Psoas muscle (tissue), 2 donors: ENCODE data around the gene EFHB.

DNA sequence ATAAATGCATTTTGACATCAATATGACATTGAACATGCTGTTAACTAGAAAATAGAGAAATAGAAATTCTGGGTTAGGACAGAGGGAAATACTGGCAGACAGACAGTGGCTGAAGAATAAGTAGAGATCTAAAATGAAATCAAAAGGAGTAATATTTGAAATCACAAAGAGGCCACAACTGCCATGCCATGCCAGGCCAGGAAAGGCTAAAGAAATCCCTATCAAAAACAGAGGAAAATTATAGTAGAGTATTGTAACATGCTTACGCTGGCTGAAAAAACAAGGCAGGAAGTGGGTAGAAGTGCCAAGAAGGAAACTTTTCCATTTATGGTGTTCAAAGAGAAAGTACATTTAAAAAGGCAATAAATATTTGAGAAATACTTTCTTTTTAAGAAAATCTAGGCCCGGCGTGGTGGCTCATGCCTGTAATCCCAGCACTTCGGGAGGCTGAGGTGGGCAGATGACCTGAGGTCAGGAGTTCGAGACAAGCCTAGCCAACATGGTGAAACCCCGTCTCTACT, 415.7 kb downstream of the PLCL2 start:
- PRO-cap, 2 experiments, result no peak in any of the 2 experiments

DNA sequence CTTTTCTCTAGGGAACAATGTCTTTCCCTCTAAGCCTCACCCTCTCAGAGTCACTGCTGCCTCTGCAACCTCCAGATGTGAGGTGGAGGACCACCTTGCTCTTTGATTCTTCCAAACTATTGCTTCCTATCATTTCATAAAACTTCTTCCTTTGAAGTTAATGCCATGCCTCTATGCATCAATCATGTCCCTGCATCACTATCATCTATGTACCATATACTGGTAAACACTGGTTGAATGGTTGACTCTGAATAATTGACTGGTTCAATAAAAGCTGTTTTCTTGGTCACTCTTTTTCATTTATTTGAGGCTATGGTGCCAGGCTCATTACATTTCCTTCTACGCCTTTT, 418.4 kb downstream of the PLCL2 start:
- PRO-cap, 2 experiments, result no peak in any of the 2 experiments

DNA sequence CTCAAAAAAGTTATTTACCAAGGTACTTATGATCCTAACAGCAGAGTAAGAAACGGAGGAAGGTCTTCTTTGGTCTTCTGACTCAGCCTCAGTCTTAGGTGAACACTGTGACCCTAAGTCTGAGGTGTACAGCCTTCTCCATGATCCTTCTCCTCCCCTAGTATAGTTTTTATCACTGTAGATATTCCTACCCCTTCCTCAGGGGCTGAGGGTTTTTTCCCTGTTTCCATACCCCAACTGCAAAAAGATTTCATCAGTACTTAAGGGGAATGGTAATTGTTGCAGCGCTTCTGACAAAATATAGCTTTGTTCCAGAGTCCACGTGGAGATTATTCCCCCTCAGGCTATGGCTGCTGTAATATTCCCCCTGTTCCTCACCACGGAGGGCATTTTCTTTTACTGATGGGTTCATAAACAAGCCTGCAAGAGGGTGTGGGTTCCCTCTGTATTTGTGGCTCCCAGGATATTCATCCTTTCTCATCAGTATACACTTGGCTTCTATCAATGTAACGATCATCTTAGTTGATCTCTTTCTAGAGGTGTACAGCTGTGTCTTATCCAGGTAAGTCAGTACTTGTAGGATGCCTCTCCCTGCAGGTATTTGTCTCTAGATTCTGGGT, 284.3 kb downstream of the TBC1D5 start:
- PRO-cap, 2 experiments, result no peak in any of the 2 experiments

DNA sequence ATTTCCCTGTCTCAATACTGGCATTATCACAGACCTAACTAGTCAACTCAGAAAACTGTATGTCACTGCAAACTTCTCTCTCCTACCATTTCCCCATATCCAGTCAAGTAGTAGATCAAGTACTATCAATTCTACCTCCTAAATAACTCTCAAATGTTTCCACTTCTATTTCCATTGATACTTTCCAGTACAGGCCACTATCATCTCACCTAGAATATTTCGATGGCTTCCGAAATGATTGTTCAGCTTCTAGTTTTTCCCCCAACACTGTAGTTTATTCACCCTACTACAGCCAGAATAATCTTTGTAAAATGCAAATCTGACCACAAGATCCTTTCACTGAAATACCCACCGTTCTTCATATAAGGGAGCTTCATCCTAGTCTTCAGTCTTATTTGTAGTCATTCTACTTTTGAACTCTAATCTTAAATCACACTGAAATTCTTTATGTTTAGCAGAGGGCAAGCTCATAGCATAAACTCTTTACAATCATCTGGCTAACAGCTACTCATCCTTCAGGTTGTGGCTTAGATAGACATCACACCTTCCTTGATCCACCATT, 239.6 kb downstream of the TBC1D5 start:
- PRO-cap, 2 experiments, result no peak in any of the 2 experiments

GRCh38 chr3:17617396-17618009, 124.9 kb downstream of the TBC1D5 start:
- PRO-cap, 2 experiments, result no peak in any of the 2 experiments

DNA sequence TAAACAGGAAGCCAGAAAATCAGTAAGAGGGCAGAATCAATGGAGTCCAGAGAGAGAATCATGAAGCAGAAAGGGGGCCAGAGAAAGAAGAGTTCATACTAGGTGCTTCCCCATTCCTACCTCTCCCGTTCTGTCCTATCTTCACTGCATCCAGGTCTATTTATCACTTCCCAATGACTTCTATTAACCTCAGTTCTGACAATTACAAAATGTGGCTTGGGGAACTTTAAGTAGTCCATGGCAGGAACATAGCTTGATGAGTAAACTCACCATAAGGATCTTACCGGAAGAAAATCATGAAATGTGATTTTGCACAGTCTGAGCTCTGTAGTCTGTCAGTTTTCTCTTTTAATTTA, 9.4 kb downstream of the TBC1D5 start:
- PRO-cap, 2 experiments, result no peak in any of the 2 experiments

- PRO-cap, 2 experiments, result no peak in any of the 2 experiments
Measured at GRCh38 chr3:18111799-18112263, 313.3 kb downstream of the SATB1 start.

- PRO-cap, 2 experiments, result no peak in any of the 2 experiments
Measured at GRCh38 chr3:18396894-18397185, 28.3 kb downstream of the SATB1 start.

- PRO-cap, 2 experiments, result no peak in any of the 2 experiments
Measured at GRCh38 chr3:18402369-18403037, 22.6 kb downstream of the SATB1 start.

GRCh38 chr3:18446011-18446406, 20.9 kb upstream of the SATB1 start:
- PRO-cap, 2 experiments, result no peak in any of the 2 experiments

GRCh38 chr3:19342453-19342867, 194.2 kb downstream of the KCNH8 start:
- PRO-cap, 2 experiments, result no peak in any of the 2 experiments

- PRO-cap, 2 experiments, result no peak in any of the 2 experiments
Measured at GRCh38 chr3:19934020-19934777, at the start of gene EFHB. Gene EFHB (minus strand): TSS chr3:19934217.

DNA sequence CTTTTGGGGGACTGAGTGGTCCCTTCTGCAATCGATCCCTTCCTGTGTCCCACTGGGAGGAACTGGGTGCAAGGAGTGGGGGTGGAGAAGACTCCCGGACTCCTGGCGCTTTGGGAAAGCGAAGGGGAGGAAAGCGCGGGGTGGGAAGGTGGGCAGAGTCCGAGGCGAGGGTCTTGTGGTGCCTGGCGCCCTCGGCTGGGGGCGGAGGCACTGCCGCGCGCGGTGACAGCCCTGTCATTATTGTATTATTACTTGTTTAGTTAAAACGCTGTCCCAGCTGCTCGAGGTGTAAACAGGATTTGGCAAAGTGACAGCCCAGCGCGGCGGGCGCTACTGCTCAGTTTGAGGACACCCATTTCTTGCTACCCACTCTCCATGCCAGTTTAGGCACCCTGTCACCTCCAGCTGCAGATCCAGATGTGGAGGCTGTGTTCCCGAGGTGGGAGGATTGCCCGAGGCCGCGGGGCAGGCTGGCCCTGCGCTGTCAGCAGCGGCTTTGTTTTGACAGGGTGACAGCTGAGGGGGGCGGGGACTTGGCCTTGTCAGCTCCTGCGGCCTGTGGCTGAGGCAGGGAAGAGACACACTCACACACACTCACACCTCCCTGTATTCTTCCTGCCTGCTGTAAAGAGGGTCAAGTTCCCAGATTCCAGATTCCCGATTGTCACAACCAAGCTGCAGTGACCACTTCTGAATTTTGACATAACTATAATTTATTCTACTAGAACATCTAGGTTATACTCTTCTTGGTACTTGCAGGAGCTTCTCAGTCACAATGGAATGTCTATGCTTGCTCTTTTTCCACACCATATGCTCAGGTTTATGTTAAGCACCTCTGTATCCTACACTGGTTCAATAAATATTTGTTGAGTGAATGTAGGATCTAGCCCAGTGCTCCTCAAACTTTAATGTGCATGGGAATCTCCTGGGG, 1.2 kb downstream of the KAT2B start:
- PRO-cap, 2 experiments, result peak in 1 of 2 experiments; most common minus-strand start position 421 of the sequence (in 1)

- PRO-cap, 2 experiments, result no peak in any of the 2 experiments
Measured at GRCh38 chr3:20185219-20185706, 743 bp downstream of the SGO1 start.

- PRO-cap, 2 experiments, result no peak in any of the 2 experiments
Measured at GRCh38 chr3:21795209-21795740, 44.3 kb upstream of the ZNF385D start.

DNA sequence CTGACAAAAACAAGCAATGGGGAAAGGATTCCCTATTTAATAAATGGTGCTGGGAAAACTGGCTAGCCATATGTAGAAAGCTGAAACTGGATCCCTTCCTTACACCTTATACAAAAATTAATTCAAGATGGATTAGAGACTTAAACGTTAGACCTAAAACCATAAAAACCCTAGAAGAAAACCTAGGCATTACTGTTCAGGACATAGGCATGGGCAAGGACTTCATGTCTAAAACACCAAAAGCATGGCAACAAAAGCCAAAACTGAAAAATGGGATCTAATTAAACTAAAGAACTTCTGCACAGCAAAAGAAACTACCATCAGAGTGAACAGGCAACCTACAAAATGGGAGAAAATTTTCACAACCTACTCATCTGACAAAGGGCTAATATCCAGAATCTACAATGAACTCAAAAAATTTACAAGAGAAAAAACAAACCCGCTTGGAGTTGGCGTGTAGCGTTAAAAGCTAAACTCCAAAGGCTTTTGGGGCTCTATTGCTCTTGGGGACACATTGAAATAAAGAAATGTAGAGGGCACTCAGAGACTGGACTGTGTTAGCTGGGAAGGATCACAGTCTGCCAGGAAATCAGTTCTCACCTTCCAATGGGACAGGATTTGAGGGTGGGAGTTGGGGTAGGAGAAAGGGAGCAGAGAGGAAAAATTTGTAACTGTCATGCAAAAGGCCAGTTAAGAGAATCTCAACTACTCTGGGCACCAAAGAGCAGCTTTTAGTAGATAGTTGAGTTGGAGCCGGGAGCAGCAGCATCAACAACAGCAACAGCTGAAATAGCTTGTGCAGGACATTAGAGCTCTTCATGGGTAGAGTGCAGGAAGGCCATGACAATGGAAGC, 66.0 kb downstream of the UBE2E2 start:
- PRO-cap, 2 experiments, result no peak in any of the 2 experiments

GRCh38 chr3:23646159-23646734, 159.5 kb upstream of the UBE2E1 start:
- PRO-cap, 2 experiments, result no peak in any of the 2 experiments

DNA sequence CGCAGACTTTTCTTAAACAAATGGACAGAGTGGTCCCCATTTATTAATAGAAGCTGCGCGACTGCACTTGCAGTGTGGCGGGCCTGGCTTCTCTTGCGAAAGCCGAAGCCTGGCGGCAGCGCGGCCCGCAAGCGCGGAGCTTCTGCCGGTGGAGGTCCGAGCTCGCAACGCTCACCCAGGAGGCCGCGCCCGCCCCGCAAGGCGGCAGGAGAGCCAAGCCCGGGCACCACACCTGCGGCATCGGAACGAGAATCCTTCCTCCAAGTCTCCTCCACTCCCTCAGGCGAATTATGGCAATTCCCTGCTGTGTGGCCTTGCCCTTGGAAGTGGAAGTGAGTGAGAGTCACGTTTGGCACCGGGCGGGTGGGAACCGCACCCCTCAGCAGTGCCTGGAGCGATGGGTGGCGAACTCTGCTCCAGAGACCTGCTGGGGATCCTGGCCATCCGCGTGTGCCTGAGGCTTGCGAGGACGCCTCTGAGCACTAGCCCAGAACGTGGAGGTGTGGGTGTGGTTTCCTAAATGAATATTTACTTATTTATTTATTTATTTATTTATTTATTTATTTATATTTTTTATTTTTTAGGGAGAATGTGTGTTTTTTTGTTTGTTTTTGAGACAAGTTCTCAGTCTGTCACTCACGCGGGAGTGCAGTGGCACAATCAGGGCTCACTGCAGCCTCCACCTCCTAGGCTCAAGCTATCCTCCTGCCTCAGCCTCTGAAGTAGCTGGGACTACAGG, 133.7 kb upstream of the UBE2E1 start:
- PRO-cap, 2 experiments, result no peak in any of the 2 experiments

- PRO-cap, 2 experiments, result peak in 2 of 2 experiments; most common plus-strand start chr3:23810454 (in 1); most common minus-strand start chr3:23810949 (in 1)
Measured at GRCh38 chr3:23810234-23811292, 4.8 kb downstream of the UBE2E1 start.

DNA sequence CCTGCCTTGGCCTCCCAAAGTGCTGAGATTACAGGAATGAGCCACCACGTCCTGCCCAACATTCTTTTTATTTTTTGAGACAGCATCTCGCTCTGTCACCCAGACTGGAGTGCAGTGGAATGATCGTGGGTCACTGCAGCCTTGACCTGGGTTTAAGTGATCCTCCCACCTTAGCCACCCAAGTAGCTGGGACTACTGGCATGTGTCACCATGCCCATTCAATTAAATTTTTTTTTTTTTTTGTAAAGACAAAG, 29.9 kb downstream of the NR1D2 start:
- PRO-cap, 2 experiments, result no peak in any of the 2 experiments